Bronchial lymph node (tissue), 1 donor: ENCODE results near the genes PPP2R2B and JAKMIP2.

GRCh38 chr5:146877047-146877311 lies 1.6 kb downstream of the PPP2R2B start:
- PRO-cap: no peak

GRCh38 chr5:146878026-146879152 lies at the start of gene PPP2R2B:
Gene PPP2R2B, minus strand, starts transcription at chr5:146878757.
- PRO-cap: no peak

DNA sequence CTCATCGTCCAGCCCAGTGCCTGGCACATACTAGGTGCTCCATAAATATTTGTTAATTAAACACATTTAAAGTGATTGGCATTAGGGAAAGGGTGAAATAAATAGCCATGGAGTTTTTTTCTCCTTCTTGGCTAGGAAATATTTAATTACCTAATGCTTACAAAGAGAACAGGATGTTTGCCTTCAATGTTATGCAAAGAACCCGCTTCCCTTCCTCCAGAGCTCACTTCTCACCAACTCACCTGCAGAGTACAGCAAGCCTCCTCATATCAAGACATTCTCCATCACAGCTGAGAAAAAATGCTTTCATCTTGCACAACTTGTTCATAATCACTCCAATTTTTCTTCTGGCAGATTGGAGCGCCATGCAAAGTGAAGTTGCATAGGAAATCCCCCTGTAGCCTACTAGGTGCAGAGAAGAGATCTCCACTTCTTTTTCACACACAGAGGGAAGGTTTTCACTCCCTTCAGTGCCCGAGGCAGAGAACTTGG lies 161.7 kb upstream of the STK32A start:
- PRO-cap: no peak

DNA sequence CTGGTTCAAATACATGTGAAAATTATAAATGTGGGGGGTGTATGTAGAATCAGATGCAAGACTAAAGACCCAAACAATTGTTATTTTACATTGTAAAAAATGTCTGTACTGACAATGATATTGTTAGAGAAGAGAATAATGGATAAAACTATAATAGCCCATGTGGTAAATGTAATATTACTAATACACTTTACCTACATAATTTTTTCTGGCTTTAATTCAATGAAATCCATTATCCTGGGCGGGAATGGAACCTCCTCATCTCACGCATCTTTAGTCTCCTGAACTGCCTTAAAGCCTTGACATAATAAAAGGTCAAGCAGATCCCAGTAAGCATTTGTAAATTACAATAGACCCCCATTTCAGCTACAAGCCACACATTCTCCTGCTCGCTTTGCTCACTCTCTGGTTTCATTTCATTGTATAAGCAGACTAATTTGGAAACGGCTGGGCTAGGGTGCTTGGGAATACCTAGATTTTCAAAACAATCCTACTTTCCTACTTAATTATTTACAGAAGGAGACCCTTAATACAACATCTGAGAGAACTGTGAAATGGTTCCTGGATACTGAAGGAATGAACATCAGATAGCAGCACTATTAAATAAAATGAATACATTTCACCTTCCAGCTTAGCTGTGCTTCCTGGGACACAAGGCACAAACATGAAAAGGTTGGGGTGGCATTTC lies 1.6 kb downstream of the JAKMIP2 start:
- PRO-cap: no peak

DNA sequence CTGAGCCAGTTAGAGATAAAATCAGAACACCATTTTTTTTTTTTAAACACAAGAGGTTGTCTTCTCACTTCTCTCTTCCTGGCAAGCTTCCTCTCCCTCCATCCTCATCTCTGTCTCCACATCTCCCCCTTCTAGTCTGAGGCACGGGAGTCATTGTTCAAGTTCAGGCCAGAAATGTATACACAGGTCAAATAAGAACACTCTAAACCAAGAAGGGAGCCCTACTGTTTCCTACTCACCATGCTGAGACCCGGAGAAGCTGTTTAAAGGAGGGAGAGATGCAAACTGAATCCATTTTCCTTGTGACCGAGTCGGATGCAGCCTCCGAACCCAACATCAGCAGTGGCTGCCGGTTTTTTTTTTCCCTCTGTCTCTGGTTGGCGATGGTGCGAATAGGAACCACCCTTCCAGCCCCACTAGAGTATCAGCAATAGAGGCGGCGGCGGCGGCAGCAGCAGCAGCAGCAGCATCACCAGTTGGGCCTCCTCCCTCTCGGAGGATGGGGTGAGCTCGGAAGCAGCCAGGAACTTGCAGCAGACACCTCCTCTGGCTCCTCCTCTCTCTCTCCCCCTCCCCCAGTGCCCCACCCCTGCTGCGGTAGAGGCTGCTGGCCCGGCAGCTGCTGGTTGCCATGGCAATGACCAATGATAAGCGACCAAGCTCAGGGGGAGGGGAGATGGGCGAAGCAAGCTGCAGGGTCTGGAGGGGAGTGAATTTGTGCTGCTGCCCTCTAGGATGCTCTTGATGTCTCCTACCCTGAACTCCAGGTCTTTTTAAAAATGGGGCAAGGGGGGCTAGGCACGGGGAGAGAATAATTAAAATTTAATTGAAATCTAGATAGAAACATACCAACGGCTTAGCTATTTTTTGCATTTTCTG lies at the start of gene JAKMIP2:
JAKMIP2 (minus strand) TSS at position 512 of the 879 bp plus-strand sequence.
- PRO-cap: unidirectional peak, minus-strand start at position 501 of the sequence

GRCh38 chr5:148089344-148089663 lies 25.5 kb downstream of the SPINK5 start:
- PRO-cap: no peak

- PRO-cap: no peak
Observed at GRCh38 chr5:148097834-148098134, 34.0 kb downstream of the SPINK5 start.

DNA sequence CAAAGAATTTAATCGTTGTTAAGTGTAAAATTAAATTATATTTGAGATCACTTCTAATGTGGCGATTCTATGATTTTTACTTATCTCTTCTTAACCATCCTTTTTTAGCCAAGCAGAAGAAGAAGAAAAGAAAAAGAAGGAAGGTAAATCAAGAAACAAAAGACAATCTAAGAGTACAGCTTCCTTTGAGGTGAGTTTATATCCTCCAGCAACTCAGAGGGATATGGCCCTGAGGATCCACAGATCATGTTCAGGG lies 37.4 kb downstream of the SPINK5 start:
- PRO-cap: no peak

DNA sequence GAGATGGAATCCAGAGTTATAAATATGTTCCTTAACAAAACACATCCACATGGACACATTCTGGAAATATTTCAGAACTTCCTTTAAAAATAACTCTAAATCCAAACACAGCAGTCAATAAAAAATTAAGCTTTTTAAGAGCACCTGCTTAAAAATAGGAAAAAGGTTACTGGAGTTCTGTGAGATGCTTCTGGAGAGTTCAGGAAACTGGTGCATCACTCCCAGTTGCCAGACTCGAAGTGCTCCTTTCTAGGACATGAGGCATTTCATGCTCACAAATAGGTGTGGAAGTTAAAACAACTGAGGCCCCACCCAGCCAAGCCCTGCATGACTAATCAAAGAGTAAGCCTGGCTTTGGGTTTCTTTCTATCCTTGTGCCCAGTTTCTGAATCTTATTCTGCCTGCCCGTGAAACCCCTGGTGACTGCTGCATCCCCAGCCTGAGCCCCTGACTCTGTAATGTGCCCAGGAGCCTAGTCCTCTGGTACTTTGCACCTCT lies 7.6 kb downstream of the SPINK9 start:
- PRO-cap: no peak

DNA sequence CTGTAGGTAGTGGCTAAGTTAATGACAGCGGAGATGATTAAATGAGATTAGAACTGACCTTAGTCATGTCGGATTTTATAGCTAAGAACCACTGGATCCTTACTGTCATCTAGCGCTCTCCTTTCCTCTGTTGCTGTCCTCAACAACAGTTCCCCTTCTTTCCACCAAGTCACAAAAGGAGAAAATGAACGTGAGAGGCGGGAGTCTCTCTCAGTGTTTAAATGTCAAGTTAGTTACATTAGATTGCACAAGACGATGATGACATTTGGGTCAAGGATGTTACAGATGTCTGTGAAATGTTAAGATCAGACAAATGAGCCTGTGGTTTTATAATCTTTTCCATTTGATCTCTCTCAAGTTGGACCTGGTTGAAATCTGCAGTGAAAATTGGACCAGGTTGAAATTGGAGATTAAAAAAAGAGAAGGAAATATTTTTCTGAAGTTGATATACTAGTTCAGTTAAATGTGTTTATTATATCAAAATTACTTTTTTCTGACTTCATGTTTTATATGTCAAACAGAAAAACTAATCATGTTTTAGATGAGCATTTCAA lies 53.5 kb downstream of the FBXO38 start:
- PRO-cap: no peak

DNA sequence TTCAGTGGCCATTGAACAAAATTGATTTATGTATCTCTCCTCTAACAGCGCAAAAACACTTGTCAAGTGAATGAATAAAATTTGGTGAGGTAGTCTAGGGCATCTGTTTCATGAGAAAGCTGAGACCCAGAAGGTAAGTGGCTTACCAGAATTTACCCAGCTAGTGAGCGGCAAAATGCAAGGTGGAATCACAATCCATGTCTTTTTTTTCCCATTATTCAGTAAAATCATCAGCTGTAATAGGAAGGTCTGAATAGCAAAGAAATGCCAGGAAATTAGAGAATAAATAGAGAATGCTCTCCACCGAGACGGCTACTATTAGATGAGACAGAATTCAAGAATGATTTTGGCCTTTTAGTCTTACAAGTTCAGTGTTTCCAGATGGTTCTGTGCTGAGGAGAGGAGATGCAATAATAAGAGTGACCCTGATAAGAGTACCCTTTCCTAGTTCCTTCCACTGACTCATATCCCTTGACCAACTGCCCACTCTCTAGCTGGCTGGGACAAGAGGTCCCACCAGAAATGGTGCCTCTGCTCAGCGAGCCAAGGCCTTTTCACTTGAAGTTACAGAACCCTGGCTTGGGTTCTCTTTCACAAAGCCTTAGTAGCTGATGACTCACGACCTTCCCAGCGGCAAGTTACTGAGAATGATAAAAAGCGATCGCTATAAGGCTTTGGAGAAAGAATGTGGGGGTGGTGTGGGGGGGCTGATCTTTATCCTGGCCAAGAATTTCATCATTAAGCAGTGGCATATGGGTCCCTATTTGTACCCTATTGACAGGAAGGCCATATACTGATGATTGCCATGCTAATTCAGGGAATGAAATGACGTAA lies 90.1 kb downstream of the FBXO38 start:
- PRO-cap: unidirectional peak, minus-strand start at position 320 of the sequence

GRCh38 chr5:148829799-148830411 lies 3.5 kb downstream of the ADRB2 start:
- PRO-cap: no peak

DNA sequence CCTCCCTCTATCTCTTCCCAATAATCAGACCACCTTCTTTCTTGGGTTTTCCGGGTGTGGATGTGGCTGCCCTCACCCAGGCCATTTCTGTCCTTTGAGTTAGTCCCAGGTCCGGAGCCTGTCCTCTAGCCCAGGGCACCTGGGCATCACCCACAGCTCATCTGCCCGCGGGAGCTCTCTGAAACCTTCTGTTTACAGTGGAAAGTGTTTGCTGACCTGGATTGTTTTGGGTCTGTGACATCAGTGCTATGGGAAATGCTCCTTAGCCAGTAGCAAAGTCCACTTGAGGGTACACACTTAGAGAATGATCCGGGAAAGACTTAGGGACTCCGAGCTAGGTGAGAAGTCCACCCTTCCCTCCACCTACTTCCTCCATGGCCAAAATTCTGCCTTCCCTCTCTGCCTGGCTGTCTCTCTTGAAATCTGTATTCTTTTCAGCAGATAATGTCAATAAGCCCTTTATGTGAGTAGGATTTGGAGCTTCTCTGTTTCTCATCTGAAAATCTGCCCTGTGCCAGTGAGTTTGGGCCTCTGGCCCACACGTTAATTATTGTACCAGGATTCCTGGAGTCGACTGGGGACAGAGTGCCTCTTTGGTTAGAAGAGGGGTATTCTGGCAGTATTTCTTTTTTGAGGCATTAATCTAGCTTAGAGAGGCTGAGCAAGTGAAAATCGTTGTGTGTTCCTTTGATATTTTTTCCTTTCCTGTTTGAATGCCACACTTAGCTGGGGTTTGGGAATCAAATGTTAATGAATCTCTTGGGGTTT lies 19.9 kb downstream of the ABLIM3 start:
- PRO-cap: no peak

DNA sequence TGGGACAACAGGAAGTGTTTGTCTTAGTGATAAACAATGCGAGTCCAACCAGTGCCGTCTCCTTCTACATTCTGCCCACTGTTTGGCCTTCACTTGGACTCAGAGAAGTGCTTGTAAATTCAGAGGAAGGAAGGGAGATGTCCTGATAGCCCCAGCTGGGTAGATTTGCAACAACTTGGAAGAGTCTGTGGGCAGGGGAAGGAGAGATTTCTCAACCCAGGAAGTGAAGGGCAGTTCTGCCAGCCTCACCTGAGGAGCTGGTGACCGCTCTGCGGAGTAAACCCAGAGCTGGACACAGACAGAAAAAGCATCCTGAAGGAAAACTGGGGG lies 17.8 kb downstream of the AFAP1L1 start:
- PRO-cap: no peak

DNA sequence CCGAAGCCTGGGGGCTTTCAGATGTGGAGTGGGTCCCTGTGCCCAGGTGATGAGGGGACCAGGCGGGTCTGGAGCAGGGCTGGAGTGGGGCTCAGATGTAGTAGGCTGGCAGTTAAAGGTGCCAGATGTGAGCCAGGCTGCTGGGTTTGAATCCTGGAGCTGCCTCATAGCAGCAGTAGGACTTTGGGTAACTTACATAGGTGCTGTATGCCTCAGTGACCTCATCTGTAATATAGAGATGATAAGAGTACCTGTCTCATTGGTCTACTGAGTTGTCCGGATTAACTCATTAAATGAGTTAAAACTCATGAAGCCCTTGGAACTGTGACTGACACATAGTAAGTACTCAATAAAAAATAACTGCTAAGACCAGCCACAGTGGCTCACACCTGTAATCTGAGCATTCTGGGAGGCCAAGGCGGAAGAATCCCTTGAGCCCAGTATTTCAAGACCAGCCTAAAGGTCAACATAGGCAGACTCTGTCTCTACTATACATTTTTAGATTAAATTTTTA lies 32.2 kb upstream of the IL17B start:
- PRO-cap: no peak

- PRO-cap: no peak
Observed at GRCh38 chr5:149453753-149454310, 74.7 kb upstream of the IL17B start.

DNA sequence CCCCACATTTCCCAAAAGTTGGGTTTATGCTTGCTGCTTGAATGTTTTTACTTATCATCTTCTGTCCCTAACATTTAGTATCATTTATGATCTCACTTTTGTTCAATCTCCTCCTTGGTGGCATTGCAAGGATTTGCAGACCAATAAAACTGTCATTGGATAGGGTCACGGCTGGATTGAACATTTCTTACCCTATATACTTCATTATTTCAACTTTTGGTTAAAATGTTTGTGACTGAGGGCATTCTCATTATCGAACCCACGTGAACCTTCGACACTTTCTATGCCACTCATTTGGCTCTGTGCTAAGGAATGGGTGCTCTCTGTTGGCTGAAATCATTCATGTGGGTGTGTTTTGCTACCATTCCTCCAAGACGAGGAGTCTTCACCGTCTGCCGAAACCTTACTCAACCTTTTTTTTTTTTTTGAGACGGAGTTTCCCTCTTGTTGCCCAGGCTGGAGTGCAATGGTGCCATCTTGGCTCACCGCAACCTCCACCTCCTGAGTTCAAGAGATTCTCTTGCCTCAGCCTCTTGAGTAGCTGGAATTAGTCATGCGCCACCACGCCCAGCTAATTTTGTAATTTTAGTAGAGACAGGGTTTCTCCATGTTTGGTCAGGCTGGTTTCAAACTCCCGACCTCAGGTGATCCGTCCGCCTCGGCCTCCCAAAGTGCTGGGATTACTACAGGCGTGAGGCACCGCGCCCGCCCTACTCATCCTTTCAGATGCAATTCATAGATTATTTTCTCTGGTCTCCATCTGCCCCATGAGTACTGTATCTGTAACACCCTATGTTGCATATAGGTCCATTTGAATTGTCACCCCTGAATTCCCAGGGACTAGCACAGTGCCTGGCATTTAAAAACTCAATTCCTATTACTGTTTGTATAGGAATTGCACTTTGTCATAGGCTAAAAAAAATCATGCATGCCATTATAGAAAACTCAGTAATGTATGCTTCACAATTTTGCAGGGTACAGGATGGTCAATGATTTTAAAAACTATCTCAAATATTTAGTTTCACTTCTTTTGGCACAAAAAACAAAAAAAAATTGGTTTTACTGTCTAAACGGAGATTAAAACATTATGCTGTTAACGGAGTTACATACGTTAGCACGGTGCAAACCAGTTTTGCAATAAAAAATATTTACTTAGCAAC lies 62.3 kb downstream of the CSNK1A1 start:
- PRO-cap: no peak

- PRO-cap: no peak
Observed at GRCh38 chr5:149508556-149509473, 42.4 kb downstream of the CSNK1A1 start.

- PRO-cap: no peak
Observed at GRCh38 chr5:149621488-149622101, 40.3 kb downstream of the ARHGEF37 start.

GRCh38 chr5:149628625-149629541 lies 47.6 kb downstream of the ARHGEF37 start:
- PRO-cap: no peak